GM12891 (cell line): ENCODE data around the gene MRPL10.

DNA sequence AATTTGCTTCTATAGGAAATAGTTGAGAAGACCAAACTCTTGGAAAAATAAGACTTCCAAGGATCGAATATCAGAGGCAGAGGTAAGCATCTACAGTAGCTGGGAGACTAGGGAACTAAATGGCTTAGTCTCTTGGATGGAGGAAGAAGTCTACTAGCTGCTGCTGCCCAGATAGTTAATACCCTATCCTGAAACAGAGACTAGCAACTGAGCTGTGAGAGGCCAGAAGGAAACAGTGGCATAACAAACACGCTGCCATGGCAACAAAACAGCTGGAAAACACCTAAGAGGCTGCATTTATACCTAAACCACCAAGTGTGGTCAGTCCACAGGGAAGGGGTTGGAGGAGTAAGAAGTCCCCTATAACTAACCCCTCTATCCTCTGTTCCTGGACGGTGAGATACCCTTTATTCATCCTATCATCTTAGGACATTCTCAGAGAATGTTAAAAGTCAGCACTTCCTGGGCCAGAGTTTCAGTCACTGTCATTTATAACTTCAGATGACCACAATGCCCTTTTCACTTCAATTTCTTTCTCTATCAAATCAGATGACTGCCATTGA is 36.0 kb downstream of the STH start:
- RRBS: no CpG with 5 or more reads among the region's 3 CpGs

DNA sequence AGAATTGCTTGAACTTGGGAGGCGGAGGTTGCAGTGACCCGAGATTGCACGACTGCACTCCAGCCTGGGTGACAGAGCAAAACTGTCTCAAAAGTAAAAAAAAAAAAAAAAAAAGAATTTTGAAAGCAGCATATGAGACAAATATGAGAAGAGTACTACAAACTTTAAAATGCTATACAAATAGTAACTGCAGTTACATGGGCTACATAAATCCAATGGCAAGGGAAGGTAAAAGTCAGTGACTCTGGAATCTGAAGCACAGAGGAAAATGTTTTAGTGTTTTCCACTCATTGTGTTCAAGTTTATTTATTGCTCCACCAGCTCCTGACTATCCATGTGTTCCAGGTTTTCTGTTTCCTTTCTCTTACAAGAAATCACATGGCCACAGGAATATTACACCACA is 47.7 kb downstream of the STH start:
- RRBS: no CpG with 5 or more reads among the region's 3 CpGs

DNA sequence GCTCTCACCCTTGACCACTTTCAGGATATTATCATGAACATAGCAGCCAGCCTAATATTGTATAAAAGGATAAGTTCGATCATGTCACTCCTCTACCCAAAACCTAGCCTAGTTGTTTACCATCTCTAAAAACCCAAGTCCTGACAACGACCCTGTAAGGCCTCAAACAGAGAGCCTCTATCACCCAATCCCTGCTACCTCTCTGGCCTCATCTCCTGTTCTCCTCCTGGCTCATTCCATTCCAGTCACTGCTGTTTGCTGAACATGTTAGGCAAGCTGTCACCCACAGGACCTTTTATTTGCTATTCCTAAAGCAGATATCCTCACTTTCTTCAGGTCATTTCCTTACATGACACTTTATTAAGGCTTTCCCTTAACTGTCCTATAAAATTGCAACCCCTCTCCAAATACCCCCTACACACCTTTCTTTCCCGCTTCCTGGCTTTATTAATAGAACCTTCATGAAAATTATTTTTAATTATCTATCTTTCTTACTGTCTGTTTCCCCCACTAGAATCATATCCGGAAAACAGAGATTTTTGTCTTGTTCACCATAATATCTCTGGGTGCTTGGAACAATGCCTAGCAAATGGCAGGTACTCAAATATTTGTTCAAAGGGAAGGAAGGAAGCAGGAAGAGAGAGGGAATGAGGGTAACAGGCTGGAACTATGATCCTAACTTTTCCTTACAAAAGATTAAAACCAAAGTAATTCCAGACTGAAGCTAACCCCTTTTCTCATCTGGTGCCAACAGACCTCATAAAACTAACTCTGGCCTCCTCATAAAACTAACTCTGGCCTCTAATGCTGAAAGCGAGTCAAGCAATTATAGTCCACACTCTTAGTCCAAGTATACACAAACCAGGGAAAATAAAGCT is 85.0 kb downstream of the KANSL1 start:
- RRBS: no CpG with 5 or more reads among the region's 5 CpGs

GRCh38 chr17:46579817-46580135 is 285 bp upstream of the ARL17A start:
- RRBS: no CpG with 5 or more reads among the region's 23 CpGs

GRCh38 chr17:46665683-46666168 is 75.3 kb downstream of the NSF start:
- RRBS: no CpG with 5 or more reads among the region's 5 CpGs

DNA sequence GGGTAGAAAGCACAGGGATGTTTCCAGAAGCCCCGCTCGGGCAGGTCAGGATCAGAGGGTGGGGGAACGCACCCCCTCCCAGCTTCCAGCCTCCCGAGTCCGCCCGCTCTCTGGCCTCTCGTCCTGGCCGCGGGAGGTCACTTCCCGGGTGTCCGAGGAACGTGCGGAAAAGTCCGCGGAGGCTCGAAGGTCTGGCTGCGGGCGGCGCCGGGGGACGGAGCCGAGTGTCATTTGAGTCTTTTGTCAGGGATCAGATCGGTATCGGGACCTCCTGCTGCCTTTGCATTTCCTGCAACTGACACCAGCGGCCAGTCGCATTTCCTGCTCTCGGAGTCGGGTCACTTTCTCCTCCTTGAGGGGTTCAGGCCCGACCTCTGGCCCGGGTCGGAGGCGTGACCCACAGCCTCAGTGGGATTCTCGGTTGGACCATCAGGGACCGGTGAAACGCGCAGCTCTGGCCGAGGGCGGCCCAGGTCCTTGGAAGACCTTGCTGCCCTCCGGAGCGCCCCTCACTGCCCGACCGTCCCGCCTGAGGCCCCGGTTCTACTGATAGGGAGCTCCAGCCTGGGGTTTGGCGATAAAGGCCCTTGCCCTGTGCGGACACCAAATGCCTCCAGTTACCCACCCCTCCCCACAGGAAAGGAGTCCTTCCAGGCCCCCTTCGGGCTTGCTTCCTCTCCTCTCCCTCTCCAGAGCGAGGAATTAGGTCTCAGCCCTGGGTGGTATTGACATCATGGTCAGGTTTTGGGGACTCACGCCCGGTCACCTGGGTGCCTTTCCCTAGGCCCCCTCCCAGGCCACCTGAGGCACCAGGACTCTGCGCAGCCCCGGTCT is 845 bp upstream of the WNT3 start:
- RRBS: 3% methylated on average over 29 of the region's 52 CpGs

DNA sequence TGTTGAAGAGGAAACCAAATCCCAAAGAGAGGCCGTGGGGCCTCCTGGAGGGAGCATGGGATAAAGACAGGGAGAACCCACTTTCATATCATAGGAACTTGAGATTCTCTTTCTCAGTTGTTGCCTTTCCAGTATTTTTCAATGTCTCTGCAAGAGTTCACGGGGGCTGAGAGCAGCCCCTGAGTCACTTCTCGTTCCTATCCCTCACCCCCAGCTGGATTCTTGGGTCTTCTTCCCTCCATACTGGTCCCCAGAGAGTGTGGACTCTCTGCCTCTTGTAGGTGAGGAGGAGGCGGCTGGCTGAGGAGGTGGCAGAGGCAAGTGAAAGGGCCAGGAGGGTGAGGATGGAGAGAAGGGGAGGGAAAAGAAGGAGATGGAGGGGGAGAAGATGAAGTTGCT is 27.1 kb downstream of the GOSR2 start:
- RRBS: no CpG with 5 or more reads among the region's 4 CpGs

GRCh38 chr17:47158715-47159297 is 30.3 kb downstream of the CDC27 start:
- RRBS: 96% methylated on average over 2 of the region's 13 CpGs

- RRBS: no CpG with 5 or more reads among the region's 2 CpGs
Measured at GRCh38 chr17:47312206-47312763, 11.5 kb upstream of the EFCAB13 start.

DNA sequence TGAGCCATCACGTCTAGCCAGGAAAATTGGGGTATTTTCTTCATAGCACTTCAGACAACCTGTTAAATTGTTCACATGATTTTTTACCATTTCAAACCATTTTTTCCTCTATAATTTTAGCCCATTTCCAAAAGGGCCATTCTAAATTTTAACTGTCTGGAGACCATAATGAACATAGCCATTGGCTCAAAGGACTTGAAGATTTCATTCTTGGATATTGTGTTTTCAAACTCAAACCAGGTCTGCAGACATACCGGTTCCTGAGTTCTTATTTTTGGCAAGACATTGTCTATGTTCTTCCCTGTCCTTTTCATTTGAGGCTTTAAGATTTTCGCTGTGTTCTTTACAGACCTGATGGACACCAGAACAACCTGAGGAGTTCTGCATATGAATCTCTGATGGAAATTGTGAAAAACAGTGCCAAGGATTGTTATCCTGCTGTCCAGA is 21.3 kb upstream of the TBKBP1 start:
- RRBS: no CpG with 5 or more reads among the region's 3 CpGs

DNA sequence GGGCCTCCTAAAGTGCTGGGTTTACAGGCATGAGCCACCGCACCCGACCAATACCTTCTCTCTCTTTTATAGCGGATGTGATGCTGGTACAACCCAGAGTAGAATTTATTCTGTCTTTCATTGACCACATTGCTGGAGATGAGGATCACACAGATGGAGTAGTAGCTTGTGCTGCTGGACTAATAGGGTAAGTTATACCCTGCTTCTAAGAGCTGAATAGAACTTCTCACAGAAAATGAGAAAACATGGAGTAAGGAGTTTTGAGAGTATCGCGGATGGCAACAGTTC is 14.1 kb upstream of the TBKBP1 start:
- RRBS: no CpG with 5 or more reads among the region's 5 CpGs

- RRBS: no CpG with 5 or more reads among the region's 22 CpGs
Measured at GRCh38 chr17:47830019-47830933, 1.1 kb downstream of the MRPL10 start.

GRCh38 chr17:47830934-47831863 is at the start of gene MRPL10:
Gene MRPL10, minus strand, starts transcription at chr17:47831541.
- RRBS: 4% methylated on average over 8 of the region's 41 CpGs

DNA sequence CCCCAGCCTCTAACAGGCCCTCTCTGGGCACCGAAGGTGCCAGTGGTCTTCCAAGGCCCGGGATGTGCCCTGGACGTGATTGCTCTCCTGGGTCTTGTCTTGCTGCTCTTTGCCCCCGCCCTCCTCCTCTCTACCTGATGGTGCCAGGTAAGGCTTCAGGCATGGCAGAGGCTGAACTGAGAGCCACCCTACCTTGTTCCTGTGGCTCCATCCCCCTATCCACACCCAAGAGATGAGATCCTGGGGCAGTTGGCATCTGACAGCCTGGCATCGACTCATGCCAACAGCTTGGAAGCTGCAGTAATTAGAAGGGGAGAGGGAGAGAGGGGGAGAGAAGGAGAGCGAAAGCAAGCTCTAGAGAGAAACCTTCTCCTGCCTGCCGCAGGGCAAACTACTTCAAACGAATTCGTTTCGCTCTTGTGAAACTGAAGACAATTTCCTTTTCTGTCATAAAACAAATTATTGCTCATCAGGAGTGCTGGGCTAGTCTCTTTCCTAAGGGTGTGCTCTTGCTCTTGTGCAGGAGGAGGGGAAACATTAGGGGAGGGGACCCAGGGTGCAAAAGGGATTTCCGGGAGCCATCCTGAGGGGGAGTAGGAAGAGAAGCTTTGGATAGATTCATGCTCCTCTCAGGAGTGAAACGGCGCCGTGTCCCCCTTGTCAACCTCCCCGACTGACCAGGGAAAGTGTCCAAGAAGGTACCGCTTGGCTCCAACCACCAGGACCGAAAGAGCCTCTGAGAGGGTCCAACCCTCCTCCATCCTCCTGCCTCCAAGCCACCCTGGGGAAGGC is 13.9 kb upstream of the SP6 start:
- RRBS: no CpG with 5 or more reads among the region's 17 CpGs

- RRBS: no CpG with 5 or more reads among the region's 3 CpGs
Measured at GRCh38 chr17:47956814-47957547, 702 bp downstream of the PRR15L start.

DNA sequence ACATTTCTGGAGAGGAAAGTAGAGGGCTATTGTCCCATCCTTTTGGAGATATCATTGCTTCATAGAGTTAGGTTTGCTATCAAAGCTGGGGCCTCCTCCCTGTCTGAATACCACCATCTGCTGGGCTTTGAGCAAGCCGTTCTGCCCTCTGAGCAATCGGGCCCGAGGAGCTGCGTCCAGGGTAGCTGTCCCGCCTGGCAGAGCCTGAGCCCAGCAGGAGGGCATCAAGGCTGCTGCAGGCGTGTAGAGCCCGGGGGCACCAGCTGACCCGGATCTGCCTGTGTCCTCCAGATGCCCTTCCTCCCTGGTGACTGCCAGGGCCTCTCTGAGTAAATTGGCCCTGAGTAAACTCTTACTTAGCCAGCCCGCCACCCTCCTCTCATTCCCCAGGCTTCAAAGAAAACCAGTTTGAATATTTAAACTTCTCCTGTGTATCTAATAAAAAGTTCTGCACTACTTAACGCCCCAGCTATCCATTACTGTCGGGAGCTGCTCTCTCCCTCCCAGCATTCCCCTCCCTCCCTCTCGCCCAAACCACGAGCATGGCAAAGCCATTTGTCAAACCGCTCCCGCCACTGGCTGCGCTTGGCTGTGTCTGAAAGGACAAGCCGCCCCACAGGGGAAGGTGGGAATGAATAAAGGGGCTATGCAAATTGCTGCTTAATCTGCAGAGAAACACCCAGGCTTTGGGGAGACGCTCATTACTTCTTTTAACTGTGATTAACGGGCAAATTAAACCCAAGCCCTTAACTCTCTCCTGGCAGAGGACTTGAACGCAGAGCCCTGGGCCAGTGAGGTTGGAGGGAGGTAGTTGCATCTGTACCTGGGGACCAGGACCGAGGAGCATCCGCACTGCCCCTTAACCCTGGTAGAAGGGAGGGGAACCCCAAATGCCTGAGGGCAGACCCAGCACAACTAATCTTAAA is 16.5 kb downstream of the CDK5RAP3 start:
- RRBS: no CpG with 5 or more reads among the region's 22 CpGs

GRCh38 chr17:48014343-48014857 is 23.2 kb downstream of the COPZ2 start:
- RRBS: no CpG with 5 or more reads among the region's 8 CpGs

DNA sequence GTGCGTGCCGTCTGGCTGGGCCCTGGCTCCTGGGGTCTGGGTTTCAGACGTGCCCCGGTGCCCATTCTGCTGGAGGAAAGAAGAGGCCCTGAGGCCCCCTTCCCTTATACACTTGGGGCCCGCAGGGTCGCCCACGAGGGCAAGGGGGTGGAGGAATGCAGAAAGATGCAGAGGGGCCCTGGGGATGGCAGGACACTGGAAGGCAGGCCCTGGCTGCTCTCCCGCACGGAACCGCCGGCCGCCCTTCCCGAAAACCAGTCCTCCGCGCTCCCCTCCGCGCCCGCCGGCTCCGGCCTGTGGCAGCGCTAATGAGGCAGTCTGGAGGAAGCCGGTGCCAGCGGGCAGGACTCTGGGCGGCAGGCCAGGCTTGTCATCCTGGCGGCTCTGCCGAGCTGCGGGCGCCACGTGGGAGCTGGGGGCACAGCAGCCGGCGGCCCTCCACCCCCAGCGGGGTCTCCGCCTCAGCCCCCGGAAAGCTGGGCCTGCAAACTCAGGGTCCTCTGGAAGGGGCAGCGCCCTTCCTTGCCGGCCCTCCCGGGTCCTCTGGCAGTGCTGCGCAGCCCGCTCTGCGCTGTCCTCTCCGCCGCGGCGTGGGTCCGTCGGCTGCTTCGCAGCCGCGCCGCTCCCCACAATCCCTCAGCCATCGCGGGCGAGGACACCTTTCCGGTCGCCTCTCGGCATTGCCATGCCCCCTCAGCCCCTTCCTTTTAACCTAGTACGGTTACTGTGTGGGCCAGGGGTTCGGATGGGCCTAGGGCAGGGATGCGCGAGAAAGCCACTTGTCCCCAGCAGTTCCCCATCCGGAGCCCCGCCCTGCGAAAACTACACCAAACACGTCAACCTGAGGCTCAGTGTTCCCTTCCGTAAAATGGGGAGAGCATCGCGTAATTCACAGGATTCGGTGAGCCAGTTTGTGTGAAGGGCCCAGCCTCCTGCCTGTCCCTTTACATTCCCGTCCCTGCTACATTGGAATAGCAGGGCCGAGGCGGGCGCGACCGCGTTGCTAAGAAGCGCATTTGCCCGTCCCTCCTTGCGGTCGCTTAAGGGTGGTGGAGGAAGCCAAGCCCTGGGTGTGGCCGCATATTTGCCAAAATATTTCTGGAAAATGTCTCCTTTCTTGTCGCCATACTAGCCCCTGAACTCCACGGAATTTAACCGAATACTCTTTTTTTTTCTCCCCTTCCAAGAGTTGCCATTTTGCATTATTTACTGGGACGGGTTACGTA is 13.5 kb downstream of the COPZ2 start:
- RRBS: 4% methylated on average over 24 of the region's 85 CpGs